ENCODE measurements around a stretch of chr7.

GRCh38 chr7:76748-77075, 115.7 kb upstream of the FAM20C start:
- RRBS: no CpG with 5 or more reads among the region's 3 CpGs

DNA sequence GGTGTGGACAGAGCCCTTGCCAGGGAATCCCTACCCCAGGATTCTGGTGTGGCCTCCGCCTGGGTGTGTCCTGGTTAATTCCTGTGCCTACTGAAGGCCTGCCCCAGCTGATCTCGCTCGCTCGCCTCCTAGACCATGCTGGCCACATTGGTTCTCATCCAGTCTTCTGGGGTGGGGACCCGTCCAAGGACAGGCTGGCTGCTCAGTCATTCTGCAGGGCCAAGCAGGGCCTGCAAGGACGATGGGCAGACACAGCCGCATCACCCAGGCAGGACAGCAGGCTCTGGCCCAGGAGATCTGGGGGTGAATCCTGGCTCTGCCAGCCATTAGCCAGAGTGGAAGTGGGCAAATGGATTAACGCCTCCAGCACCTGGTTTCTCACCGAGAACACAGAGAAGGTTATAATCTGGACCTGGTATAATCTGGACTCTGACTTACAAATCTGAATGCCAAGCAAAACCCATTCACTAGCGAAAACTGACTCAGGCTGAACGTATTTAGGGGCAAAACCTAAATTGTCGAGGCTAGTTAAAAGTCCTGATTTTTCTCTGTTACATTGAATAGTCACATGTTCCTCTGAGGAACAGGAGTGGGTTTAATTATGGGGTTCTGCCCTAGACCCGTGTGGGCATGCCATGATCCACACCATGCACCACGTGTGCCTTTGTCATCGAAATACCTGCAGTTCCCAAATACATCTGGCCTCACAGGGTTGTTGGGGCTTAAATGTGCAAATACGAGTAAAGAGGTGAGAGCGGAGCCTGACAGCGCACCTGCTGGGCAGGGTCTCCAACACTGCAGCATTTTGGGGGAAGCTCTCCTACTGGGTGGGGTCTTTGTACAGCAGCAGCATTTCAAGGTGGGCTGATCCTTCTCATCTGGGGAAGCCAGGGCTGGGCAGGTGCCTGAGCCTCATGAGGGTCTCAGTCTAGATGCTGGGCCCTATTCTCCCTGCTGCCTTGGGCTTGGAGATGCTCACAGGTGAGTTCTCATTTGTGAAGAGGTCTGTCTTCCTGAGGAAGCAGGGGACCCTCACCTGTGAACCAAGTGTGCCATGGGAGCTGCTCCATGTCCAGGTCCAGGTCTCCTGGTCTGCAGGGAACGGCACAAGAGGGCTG, 6.0 kb downstream of the FAM20C start:
- RRBS: no CpG with 5 or more reads among the region's 19 CpGs

DNA sequence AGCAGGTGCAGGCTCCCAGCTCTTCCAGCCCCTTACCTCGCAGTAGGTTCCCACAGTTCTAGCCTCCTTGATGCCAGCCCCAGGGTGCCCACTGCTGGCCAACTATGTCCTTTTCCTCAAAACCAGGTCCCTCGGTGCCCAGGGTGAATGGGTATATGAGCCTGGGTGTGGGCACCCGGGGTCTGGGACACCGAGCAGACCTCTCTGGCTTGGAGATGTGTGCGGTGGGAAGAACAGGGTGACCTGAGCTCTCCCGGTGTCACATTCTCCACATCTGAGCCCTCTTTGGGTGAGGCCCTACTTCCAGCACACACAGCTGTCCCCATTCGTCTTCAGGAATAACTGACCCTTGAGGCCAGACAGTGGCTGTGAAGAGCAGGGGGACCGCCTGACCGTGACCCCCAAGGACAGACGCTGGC, 8.5 kb downstream of the FAM20C start:
- RRBS: 49% methylated on average over 4 of the region's 10 CpGs

- RRBS: 74% methylated on average over 2 of the region's 55 CpGs
Observed at GRCh38 chr7:228650-230126, 36.8 kb downstream of the FAM20C start.

DNA sequence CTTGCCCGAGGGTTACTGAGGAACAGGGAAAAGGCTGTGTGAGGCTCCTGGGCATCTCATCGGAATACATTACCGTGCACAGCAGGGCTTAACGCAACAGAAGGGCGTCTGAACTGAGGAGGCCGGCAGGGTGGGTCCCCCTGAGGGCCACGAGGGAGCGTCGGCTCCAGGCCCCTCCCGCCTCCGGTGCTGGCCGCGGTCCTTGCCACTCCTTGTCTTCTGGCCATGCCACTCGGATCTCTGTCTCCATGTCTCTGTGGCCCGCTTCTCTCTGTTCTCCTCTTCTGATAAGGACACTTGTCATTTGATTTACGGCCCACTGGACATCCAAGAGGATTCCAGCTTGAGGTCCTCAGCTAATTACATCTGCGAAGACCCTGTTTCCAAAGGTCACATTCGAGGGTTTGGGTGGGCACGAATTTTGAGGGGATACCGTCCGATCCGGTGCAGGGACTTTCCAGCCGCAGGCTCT, 50.7 kb downstream of the FOXL3 start:
- RRBS: 88% methylated on average over 8 of the region's 23 CpGs

- RRBS: no CpG with 5 or more reads among the region's 34 CpGs
Observed at GRCh38 chr7:504180-505182, 15.2 kb downstream of the PDGFA start.

DNA sequence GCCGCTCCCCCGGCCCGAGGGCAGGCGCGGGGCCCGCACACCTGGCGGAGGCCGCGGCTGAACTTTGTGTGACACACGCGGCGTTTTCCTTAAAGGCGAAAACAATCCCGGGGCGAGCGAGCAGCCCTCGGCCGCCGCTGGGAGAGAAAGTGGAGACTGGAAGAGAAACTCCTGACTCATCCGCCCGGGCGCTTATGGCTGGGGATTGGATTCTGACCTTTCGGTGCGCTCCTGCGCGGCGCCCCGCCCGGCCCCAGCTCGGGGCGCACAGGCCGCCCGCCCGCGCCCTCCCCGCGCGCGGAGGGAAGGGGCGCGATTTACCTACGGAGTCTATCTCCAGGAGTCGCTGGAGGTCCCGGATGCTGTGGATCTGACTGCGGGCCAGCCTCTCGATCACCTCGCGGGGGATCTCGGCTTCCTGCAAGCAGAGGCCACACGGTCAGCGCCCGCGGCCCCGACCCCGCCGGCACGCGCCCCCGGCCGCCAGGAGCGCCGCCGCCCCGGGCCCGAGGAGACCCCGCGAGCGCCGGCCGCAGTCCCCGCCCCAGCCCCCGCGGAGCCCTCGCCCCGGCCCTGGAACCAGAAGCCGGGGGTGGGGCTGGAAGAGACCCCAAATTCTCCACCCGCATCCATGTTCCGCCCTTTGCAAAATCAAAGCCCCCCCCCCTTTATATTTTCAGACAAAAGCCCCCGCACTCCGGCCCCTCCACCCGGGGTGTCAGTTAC, 2.4 kb downstream of the PDGFA start:
- RRBS: 3% methylated on average over 46 of the region's 81 CpGs

DNA sequence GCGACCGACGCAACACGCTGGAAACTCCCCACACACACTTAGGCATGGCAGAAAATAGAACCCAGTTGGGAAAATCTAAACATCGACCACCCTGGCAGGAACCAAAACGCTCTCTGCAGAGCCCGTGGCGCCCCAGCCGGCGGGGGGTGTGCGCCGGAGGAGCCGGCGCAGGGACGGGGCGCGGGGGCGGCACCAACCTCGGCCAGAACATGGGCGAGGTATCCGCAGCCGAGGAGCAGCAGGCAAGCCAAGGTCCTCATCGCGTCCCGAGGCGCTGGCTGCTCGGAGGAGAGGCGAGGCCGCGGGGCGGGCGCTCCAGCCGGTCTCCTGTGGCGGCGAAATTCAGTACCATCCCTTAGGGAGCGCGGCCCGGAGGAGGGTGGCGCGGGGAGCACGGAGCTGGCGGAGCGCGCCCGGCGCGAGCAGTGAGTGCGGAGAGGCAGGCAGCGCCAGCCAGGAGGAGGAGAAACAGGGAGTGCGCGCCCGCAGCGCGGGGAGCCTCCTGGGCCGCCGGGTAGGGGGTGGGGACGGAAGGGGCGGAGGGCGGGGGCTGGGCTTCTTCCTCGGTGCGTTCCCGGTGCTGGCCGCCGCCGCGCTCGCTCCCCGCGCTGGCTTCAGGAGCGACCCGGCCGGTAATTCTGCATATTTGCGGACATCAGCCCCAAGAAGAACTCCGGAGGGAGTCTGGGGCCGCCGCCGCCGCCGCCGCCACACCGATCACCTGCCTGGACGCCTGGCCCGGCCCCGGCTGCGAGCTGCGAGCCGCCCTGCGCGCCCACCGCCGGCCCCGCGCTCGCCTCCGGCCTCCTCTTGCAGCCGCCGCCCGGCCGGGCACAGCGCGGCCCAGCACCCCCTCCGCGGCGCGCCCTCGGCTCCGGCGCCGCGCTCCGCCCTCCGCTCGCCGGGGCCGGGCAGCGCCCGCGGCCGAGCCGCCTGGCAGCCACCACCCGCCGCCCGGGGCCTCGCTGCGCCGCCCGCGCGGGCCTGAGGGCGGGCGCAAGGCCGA, 601 bp downstream of the PDGFA start:
- RRBS: 2% methylated on average over 82 of the region's 132 CpGs

DNA sequence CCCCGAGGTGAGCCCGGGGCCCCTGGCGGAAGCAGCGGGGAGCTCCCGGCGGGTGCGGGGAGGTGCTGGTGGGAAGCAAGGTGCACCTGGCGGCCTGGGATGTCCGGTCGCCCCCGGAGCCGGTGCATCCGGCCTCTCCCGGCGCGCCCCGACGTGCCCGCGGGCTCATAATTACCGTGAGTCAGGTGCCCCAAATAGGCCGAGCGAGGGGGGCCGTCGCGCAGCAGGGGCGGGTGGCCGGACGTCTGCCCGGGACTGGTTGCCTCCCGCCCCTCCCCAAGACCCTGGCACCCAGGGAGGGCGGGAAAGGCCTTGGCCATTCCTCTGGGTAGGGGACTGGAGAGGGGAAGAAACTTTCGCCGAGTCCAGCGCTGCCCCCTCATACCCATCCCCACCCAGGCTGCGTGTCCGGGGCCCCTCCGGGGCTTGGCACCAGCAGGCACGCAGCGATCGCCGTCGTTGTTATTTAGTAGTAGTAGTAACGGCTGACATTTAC, 3.1 kb upstream of the PDGFA start:
- RRBS: 2% methylated on average over 18 of the region's 44 CpGs

GRCh38 chr7:540020-540266, 20.3 kb upstream of the PDGFA start:
- RRBS: no CpG with 5 or more reads among the region's 5 CpGs

GRCh38 chr7:549405-549987, 29.9 kb upstream of the PDGFA start:
- RRBS: 91% methylated on average over 8 of the region's 32 CpGs

DNA sequence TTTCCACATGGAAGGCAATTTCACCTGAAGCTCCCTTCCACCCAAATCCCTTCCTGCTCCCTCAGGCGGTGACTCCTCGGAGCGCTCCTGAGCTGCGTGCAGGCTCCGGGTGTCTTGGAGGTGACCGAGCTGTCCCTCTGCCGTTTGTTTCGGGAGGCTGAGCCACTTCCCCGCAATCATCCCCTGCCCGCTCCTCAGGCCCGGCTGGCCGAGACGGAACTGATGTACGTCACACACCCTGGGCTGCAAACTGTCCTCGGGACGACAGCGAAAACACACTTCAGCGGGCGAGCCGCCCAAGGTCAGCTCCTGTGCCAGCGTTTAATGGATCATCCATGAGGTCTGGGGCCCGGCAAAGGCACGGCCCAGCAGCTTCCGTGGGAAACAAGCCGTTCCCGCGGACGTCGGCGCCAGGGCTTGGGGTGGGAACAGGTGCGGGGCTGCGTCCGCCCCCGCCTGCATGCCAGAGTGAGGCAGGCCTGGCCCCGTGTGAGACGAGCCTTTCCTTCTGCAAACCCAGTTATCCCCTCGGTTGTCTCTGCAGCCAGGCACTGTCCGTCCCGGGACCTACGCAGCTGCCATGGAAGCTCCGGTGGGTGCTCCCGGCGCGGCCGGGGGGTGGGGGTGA, 41.9 kb upstream of the PDGFA start:
- RRBS: 95% methylated on average over 6 of the region's 45 CpGs

- RRBS: no CpG with 5 or more reads among the region's 2 CpGs
Observed at GRCh38 chr7:566060-566722, 46.5 kb upstream of the PDGFA start.

GRCh38 chr7:650279-651094, 76.0 kb upstream of the DNAAF5 start:
- RRBS: no CpG with 5 or more reads among the region's 23 CpGs

DNA sequence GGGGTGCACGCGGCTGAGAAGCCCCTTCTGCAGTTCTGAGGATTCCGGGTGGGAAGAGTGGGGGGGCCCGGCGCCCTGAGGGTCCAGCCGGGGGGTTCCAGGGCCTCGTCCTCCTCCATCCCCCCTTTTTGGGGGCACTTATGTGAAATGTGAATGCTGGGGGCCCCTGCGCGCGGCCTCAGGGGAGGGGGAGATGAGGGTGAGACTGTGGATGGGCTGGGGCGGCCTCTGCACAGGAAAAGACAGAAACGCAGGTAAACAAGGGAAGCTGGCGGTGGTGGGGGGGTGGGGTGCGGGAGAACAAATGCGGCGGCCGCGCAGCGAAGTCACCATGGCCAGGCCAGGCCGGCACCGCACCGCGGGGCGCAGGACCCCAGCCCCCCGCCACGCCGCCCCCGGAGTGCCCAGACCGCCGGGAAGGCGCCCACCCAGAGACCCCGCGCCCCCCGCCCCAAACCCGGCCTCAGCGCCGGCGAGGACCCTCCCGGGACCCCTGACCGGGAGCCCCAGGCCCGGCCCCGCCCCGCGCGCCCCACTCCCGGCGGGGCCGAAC, 14.6 kb upstream of the DNAAF5 start:
- RRBS: 30% methylated on average over 16 of the region's 48 CpGs

- RRBS: no CpG with 5 or more reads among the region's 15 CpGs
Observed at GRCh38 chr7:821486-822351, 10.6 kb upstream of the SUN1 start.

DNA sequence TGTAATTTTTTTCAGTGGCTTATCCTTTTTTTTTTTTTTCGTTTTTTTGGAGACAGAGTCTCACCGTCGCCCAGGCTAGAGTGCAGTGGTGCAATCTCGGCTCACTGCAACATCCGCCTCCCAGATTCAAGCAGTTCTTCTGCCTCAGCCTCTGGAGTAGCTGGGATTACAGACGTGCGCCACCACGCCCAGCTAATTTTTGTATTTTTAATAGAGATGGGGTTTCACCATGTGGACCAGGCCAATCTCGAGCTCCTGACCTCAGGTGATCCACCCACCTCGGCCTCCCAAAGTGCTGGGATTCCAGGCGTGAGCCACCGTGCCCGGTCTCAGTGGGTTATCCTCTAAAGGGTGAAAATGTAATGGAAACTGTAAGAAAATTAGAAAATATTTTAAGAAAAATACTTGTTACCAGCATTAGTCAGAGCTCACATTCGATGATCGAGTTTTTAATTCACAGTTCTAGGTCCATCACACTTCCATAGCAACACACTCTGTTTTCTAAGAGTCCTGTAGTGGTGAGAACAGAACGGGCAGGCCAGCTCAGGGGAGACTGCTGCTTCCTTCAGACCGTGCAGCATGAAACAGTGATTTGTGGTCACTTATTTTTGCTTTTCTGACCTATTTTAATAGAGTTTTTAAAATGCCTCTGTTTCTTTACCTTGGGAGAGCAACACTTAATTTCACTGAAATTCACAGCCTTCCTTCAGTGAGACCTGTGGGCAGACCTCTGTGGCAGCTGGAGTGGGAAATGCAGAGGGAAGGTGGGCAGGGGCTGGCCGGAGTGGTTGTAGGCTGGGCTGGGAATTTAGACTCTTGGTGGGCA, 1.2 kb downstream of the SUN1 start:
- RRBS: 100% methylated on average over 1 of the region's 18 CpGs

- RRBS: no CpG with 5 or more reads among the region's 17 CpGs
Observed at GRCh38 chr7:843312-843662, 11.0 kb downstream of the SUN1 start.

GRCh38 chr7:877619-878359, 1.4 kb downstream of the GET4 start:
- RRBS: 12% methylated on average over 23 of the region's 36 CpGs

GRCh38 chr7:907298-908216, 31.2 kb downstream of the GET4 start:
- RRBS: 86% methylated on average over 10 of the region's 52 CpGs

All from GM19240 (cell line).